Esophagus squamous epithelium (tissue), 4 donors: ENCODE data around the genes MYLK4 and PSMG4.

GRCh38 chr6:2743139-2743640 is 7.5 kb downstream of the MYLK4 start:
- PRO-cap, result no peak
- RAMPAGE, long total RNA, 4 experiments, result no peak in any of the 4 experiments

DNA sequence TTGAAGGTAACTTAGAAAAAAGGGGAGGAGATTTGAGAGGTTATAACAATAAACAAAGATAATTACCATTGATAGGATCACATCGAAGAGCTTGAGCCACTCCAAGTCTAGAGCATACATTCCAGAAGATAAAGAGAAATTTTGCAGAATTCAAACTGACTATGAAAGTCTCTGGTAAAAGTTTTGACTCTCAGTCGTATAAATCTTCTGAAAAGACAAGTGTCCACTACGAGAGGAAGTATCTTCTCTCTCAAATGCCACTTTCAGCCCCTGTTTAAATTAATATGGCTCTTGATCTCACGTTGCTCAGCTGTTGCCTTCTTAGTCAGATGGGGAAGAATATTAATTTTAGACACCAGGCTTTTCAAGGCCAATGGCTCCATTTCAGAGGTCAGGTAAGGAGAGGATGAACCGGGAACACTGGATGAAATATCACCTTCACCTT is at the start of gene MYLK4:
Gene MYLK4, minus strand, starts transcription at position 253 of the 445 bp plus-strand sequence.
- PRO-cap, result no peak
- RAMPAGE, long total RNA, 4 experiments, result no peak in any of the 4 experiments

- PRO-cap, result no peak
- RAMPAGE, long total RNA, 4 experiments, result no peak in any of the 4 experiments
These were observed 2.3 kb upstream of the WRNIP1 start for GRCh38 chr6:2762929-2763173.

- PRO-cap, result no peak
- RAMPAGE, long total RNA, 4 experiments, result no peak in any of the 4 experiments
These were observed 2.1 kb upstream of the WRNIP1 start for GRCh38 chr6:2763174-2763441.

DNA sequence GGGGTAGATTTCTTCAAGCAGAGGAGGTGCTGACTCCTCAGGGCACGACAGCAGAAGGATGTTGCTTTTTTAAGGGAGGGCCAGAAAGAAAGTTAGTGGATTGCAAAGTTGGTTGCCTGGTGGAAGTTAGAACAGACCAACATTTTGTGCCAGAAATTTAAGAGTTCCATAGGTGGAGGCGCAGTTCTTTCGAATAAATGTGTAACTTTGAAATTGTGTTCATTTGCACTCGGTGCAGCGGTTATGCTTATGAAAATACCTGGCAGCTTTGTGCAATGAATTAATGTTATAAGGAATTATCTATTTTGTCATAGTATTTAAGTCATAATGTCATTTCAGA is 20.0 kb downstream of the WRNIP1 start:
- PRO-cap, result no peak
- RAMPAGE, long total RNA, 4 experiments, result no peak in any of the 4 experiments

DNA sequence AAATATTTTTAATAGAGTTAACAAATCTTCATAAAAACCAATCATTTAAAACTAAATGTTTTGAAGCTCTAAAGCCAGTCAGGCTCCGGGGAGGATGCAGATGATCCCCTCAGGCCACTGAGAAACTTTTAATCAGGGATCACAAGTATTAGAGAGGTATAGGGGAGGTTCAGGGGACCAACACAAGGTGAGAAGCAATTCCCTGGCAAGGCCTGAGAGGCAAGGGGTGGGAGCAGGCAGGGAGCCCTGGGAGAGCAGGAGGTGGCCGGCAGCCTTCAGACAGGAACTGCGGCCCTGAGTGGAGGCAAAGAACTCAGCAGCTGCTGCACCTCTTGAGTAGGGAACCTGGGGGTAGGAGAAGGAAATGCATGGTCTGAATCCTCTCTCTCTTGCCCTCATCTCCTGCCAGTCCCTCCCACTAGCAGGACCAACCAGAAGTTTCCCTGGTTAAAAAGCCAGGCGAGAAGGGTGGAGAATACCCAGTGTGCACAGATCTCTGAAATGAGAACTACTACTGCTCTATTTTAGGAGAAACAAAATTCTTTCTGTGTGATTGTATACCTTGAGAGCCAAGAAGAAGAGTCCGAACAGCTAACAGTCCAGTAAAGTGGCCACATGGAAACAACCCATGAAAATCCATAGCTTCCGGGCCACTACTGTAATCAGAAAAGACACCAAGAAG is 25.3 kb downstream of the WRNIP1 start:
- PRO-cap, result no peak
- RAMPAGE, long total RNA, 4 experiments, result no peak in any of the 4 experiments

- PRO-cap, result bidirectional peak, plus-strand start at chr6:2797956, minus-strand start at chr6:2797658
- RAMPAGE, long total RNA, 4 experiments, result no peak in any of the 4 experiments
These were observed 32.3 kb downstream of the WRNIP1 start for GRCh38 chr6:2797304-2798066.

- PRO-cap, result bidirectional peak, plus-strand start at chr6:2818157, minus-strand start at chr6:2818051
- RAMPAGE, long total RNA, 4 experiments, result no peak in any of the 4 experiments
These were observed 23.8 kb downstream of the SERPINB1 start for GRCh38 chr6:2817844-2818293.

DNA sequence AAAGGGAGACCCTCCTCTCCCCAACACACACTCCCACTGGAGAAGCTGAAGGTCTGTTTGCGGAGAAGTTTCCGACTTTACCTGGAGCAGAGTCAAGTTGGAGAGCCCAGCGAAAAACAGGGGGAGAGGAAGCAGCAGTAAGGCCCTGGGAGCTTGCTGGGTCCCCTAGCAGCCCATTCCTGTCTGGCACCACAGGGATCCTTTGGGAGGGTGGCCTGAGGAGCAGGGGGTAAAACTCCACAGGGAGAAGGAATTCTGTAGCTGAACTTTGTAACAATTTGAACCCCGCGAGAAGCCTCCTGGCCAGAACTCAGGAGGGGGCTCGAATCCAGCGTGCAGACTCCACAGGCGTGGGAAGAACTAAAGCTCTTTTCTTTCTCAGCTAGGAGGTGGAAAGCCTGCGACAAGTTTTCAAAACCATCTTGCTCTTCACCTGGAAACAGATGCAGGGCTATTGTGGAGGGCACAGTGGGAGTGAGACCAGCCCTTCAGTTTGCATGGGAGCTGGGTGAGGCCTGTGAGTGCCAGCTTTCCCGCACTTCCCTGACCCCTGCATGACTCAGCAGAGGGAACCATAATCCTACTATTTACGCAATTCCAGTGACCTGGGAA is 25.9 kb downstream of the SERPINB9 start:
- PRO-cap, result no peak
- RAMPAGE, long total RNA, 4 experiments, result no peak in any of the 4 experiments

DNA sequence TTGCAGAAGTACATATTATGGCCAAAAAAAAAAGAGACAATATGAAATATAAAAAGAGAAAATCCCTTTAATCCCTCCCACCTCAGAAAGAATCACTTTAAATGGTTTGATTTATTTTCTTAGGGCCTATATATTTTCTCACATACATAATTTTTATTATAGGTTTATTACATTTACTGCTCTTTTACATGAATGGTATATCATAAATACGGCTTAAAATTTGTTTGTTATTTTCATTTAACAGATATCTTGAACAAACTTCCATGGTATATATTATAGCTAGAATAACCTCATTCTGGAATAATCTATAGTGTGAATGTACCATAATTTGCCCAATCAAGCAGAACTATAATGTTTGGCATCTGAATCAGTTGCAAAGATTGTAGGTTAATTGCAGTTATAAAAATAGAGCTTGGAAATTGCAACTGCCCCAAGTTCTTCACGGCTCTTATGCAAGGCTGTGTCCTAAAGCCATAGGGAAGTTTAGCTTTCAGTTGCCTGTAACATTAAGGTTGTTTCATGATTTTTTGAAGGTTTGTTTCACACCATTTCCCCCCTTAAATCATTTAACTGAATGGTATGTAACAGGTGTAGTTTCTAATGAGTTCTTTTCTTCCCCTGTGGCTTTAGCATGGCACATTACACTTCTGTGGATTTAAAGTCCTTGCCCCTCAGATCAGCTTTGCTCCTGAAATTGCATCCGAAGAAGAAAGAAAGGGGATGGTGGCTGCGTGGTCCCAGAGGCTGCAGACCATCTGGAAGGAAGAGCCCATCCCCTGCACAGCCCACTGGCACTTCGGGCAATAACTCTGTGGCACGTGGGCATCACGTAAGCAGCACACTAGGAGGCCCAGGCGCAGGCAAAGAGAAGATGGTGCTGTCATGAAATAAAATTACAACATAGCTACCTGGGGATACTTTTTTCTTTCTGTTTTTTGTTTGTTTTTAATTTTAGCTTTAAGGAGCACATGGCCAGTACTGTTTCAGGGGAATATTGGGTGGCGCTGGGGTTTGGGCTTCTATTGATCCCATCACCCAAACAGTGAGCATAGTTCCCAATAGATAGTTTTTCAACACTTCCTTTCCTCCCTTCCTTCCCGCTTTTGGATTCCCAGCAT is 19.5 kb downstream of the NQO2 start:
- PRO-cap, result no peak
- RAMPAGE, long total RNA, 4 experiments, result no peak in any of the 4 experiments

DNA sequence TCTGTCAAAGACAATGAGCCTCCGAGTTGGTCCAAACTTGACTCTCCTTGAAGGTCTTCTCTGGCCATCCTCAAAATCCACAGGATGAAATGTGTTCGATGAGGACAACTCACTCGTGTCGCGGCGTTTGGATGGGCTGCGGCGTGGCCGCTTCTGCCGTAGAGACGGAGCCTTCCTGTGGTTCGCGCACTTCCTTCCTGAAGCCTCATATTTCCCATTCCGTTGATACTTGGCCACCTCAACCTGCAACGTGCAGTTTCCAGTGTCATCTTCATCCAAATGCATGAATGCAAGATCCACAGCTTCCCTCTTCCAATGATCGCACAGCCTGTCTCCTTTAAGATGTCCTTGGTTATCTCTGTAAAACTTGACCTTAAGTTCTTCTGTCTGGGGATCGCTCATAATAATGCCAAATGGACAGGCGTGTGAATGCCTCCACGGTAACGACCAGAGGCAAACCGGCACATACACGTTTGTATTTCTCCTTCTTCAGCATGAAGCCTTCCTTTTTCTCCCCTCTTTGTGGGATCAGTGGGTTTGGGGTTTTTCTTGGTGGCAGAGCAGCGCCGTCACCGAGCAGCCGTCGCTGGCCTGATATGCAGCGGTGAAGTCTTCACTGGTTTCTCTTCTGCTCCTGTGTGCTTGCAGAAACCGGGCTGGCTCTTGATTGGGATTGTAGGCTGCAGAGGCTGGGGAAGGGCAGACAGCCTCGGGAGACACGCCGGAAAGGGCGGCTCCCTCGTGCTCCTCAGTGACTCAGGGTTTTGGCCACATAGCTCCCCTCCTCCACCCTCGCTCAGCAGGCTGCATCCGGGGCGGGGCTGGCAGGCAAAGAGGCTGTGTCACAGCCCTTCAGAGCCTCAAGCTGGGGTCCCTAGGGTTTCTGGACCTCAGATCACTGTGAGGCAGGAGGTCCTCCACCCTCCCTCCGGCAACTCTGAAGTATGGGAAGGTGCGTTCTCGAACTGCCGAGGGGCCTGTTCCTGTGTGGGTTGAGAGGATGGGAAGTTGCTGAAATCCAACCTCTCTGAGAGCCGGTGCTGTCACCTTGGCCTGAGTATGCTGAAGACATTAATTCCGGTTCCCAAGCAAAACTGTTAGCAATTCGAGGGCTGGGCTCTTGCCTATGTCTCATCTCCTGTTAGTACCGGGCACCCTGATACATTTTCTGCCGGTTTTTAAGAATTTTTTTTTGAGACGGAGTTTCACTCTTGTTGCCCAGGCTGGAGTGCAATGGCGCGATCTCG is 24.0 kb downstream of the NQO2 start:
- PRO-cap, result bidirectional peak, plus-strand start at position 809 of the sequence, minus-strand start at position 669 of the sequence
- RAMPAGE, long total RNA, 4 experiments, result start-site peak on the minus strand in 4 of 4 experiments, centred at positions 685 to 700 of the sequence, 22 to 83 reads per replicate

- PRO-cap, result no peak
- RAMPAGE, long total RNA, 4 experiments, result no peak in any of the 4 experiments
These were observed 13.0 kb upstream of the BPHL start for GRCh38 chr6:3105309-3106060.

GRCh38 chr6:3136987-3137908 is 18.7 kb downstream of the BPHL start:
- PRO-cap, result no peak
- RAMPAGE, long total RNA, 4 experiments, result no peak in any of the 4 experiments

DNA sequence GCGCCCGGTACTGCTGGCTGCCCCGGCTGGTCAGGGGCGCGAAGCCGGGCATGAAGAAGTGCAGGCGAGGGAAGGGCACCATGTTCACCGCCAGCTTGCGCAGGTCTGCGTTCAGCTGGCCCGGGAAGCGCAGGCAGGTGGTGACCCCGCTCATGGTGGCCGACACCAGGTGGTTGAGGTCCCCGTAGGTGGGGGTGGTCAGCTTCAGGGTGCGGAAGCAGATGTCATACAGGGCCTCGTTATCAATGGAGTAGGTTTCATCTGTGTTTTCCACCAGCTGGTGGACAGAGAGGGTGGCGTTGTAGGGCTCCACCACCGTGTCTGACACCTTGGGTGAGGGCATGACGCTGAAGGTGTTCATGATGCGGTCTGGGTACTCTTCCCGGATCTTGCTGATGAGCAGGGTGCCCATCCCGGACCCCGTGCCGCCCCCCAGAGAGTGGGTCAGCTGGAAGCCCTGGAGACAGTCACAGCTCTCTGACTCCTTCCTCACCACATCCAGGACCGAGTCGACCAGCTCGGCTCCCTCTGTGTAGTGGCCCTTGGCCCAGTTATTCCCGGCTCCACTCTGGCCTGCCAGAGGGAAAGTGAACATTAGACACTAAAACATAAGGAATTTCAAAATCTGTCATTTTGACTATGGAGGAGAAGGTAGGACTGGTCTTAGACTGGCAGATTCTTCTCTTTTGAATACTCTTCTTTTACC is 2.8 kb downstream of the TUBB2A start:
- PRO-cap, result no peak
- RAMPAGE, long total RNA, 4 experiments, result no peak in any of the 4 experiments

GRCh38 chr6:3228898-3229555 is 1.6 kb upstream of the TUBB2B start:
- PRO-cap, result no peak
- RAMPAGE, long total RNA, 4 experiments, result no peak in any of the 4 experiments

- PRO-cap, result bidirectional peak, plus-strand start at chr6:3258952, minus-strand start at chr6:3258770
- RAMPAGE, long total RNA, 4 experiments, result start-site peak on the plus strand in 4 of 4 experiments, at chr6:3258944-3259015 at its widest, 69 to 1,322 reads per replicate
These were observed at the start of gene PSMG4 for GRCh38 chr6:3258677-3259321. Gene PSMG4, plus strand, starts transcription at chr6:3258947.

GRCh38 chr6:3271706-3272790 is 13.3 kb downstream of the PSMG4 start:
- PRO-cap, result no peak
- RAMPAGE, long total RNA, 4 experiments, result no peak in any of the 4 experiments

- PRO-cap, result bidirectional peak, plus-strand start at chr6:3527189, minus-strand start at chr6:3527078
- RAMPAGE, long total RNA, 4 experiments, result no peak in any of the 4 experiments
These were observed 70.0 kb upstream of the SLC22A23 start for GRCh38 chr6:3526663-3527351.

DNA sequence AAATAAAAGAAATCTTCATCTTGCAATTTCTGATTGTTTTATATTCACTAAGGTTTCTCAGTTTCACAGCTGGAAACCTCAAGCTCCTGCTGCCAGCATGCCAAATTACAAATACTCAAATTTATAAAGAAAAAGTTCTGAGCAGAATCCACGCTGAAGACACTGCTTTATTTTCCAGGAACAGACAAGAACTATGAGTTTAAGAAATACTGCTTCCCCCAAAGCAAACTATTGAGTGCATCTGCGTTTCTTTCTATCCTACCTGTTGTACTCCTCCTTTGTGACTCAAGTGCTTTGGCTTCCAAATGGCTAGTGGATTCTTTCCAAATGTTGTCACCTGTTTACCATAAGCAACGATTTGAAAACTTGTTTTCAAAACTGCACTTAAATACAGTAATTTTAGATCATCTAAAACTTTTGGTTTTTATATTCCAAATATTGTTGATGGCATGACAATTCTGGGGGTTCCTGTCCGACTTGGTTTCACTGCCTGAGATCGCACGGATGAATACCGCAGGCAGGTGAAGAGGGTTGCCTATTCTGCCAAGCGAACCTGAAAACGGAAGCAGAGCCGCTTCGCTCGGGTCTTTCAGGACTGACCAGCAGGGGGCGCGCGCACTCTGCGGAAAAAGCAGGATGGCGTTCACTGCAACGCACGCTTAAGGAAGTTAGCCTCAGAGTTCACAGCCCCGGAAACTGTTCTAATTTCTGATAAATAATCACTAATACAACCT is 9.4 kb downstream of the PXDC1 start:
- PRO-cap, result no peak
- RAMPAGE, long total RNA, 4 experiments, result no peak in any of the 4 experiments

DNA sequence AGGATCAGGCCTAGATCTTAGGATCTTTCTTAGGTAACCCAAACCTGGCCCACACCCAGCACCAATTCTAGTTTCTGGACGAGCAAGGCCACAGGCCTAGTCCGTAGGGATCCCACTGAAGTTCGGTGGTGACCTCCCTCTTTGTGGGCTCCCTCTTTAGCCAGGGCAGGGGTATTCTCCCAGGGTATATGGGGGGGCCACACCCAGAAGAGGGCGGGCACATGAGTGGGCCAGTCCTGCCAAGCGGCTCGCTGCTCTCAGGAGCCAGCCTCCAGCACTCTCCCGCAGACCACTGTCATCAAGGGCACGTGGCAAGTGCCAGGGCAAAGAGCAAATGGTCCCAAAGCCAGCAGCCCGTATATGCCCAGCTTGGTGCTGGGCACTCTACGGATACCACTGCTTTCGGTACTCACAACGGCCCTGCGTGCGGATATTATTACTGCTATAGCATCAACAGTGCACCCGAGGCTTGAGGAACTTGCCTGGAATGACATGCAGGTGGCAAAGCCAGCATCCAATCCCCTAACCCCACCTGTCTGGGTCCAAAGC is 6.4 kb downstream of the PXDC1 start:
- PRO-cap, result no peak
- RAMPAGE, long total RNA, 4 experiments, result no peak in any of the 4 experiments